A549 (cell line): ENCODE results near the gene MOCS1.

DNA sequence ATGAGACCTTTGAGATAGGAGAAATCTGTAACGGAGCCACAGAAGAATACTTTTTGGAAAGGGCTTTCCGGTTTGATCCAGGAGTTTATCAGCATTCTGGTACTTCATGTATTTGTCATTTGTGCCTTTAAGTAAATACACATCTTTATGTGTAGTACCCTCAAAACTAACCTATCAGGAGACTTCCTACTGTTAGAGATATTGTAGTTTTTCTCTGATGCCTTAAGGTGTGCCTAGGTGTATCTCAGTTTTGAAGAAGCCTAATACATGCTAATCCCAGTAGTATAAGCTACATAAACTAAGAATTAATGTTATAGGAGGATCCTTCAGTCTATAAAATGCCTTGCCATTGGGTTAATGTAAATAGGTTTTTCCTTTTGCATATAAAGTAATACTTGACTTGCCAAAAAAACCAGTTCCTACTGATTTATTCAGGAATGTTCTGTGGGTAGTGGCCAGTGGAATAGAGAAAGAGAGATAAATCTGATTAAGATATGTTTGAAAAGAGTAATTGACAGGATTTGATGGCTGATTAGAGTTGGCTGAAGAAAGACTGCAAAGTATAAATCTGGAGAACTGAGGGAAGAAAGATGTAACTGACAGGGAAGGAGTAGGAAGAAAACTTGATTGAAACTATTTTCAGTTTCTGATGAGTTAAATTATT is 273.4 kb downstream of the ZFAND3 start:
- PRO-cap = no peak
CAGE:
- cytosol, long polyA plus RNA = no peak
- long polyA plus RNA = no peak
- nucleus, long polyA plus RNA = no peak

GRCh38 chr6:38172741-38173161 is 353.2 kb downstream of the ZFAND3 start:
- PRO-cap = no peak
CAGE:
- cytosol, long polyA plus RNA = no peak
- long polyA plus RNA = no peak
- nucleus, long polyA plus RNA = no peak

- PRO-cap = no peak
CAGE:
- cytosol, long polyA plus RNA = no peak
- long polyA plus RNA = no peak
- nucleus, long polyA plus RNA = no peak
These were observed 377.8 kb downstream of the BTBD9 start for GRCh38 chr6:38261901-38262375.

GRCh38 chr6:38571961-38572524 is 67.7 kb downstream of the BTBD9 start:
- PRO-cap = no peak
CAGE:
- cytosol, long polyA plus RNA = no peak
- long polyA plus RNA = no peak
- nucleus, long polyA plus RNA = no peak

DNA sequence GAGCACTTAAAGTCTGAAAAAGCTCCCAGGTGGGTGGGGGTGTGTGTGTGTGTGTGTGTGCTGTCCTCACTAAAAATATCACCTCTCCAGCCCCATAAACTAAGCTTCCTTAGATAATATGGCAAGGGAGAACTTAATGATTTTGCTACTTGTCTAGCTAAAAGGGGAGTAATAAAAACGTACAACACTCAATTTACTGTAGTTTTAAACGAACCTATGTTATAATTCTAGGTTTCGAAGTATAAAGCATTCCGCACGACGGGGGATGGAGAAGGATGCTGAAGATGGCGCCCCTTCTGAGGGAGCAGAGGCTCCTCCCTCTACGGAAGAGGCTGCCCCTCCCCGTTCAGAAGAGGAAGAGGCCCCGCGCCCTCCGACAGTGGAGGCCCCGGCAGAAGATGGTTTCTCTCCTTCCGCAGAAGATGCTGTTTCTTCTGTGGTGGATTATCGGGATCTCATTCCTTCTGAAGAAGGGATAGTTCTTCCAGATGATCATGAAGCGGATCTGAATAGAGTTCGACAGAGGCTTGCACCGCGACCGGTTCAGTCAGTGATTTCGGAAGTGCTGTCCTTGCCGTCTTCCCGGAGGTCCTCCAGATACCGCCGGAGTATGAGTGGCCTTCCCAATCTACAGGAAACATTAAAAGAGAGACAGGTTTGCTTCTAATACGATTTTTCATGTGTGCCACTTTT is 7.6 kb downstream of the DNAH8 start:
- PRO-cap = no peak
CAGE:
- cytosol, long polyA plus RNA = no peak
- long polyA plus RNA = no peak
- nucleus, long polyA plus RNA = no peak

DNA sequence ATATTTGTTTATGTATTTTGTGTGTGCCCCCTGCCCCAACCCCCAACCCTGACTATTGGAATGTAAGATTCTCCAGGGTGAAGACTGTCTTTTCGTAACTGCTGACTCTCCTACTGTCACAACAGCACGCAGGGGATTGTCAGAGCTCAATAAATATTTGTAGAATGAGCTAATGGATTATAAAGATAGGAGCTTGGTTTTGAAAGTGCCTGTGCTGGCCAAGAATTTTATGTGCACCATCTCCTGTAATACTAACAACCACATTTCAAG is 74.0 kb upstream of the GLP1R start:
- PRO-cap = no peak
CAGE:
- cytosol, long polyA plus RNA = no peak
- long polyA plus RNA = no peak
- nucleus, long polyA plus RNA = no peak

- PRO-cap = no peak
CAGE:
- cytosol, long polyA plus RNA = no peak
- long polyA plus RNA = no peak
- nucleus, long polyA plus RNA = no peak
These were observed 99.7 kb upstream of the KCNK16 start for GRCh38 chr6:39422083-39422697.

DNA sequence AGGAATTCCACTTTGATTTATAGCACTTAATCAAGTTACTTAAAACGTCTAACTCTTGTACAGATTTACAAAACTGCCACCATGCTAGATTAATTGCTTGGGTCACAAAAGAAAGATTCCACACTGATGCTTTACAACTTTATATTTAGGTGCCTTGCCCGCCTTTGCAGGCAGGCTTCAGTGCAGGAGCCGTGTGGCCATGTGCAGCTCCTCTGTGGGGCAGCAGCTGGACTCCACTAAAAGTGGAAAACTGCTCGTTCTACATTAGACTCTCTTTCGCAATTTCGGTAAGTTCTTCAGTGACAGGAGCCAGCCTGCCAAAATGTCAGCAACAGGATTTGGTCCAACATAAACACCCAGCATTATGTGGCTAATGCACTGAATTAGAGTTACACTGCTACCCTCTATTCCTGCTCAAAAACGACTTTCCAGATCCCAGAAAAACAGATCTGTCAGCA is 174.4 kb upstream of the KCNK16 start:
- PRO-cap = no peak
CAGE:
- cytosol, long polyA plus RNA = no peak
- long polyA plus RNA = no peak
- nucleus, long polyA plus RNA = no peak

DNA sequence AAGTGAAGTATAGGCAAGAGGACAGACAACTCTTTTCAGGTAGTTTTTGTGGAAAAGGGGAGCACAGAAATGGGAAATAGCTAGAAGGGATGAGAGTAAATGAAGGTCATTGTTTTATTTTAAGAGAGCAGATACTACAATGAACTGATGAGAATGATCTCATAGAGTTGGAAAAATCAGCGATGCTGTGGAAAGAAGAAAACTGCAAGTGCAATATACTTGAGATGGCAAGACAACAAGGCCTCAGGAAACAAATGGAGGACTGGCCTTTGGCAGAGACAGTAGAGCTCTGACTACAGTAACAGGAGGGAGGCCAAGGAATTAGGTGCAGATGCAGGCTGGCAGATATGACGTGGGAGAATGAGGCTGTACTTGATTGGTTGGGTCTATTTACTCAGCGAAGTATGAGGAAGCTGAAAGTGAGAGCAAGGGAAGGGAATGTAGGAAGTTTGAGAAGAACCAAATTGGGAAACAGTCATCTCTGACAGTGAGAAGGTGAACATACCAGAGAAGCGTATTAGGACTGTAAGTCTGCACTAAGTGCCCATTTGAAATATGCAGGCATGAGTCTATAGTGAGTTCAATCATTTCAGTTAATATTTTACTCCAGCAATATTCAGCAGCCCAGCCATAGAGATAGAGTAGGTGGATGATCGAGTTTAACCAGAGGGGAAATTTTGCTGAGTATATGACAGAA is 40.0 kb downstream of the KIF6 start:
- PRO-cap = no peak
CAGE:
- cytosol, long polyA plus RNA = no peak
- long polyA plus RNA = no peak
- nucleus, long polyA plus RNA = no peak

GRCh38 chr6:39818723-39819073 is 26.5 kb downstream of the DAAM2 start:
- PRO-cap = no peak
CAGE:
- cytosol, long polyA plus RNA = no peak
- long polyA plus RNA = no peak
- nucleus, long polyA plus RNA = no peak

- PRO-cap = no peak
CAGE:
- cytosol, long polyA plus RNA = no peak
- long polyA plus RNA = no peak
- nucleus, long polyA plus RNA = no peak
These were observed 31.1 kb downstream of the DAAM2 start for GRCh38 chr6:39823108-39823919.

DNA sequence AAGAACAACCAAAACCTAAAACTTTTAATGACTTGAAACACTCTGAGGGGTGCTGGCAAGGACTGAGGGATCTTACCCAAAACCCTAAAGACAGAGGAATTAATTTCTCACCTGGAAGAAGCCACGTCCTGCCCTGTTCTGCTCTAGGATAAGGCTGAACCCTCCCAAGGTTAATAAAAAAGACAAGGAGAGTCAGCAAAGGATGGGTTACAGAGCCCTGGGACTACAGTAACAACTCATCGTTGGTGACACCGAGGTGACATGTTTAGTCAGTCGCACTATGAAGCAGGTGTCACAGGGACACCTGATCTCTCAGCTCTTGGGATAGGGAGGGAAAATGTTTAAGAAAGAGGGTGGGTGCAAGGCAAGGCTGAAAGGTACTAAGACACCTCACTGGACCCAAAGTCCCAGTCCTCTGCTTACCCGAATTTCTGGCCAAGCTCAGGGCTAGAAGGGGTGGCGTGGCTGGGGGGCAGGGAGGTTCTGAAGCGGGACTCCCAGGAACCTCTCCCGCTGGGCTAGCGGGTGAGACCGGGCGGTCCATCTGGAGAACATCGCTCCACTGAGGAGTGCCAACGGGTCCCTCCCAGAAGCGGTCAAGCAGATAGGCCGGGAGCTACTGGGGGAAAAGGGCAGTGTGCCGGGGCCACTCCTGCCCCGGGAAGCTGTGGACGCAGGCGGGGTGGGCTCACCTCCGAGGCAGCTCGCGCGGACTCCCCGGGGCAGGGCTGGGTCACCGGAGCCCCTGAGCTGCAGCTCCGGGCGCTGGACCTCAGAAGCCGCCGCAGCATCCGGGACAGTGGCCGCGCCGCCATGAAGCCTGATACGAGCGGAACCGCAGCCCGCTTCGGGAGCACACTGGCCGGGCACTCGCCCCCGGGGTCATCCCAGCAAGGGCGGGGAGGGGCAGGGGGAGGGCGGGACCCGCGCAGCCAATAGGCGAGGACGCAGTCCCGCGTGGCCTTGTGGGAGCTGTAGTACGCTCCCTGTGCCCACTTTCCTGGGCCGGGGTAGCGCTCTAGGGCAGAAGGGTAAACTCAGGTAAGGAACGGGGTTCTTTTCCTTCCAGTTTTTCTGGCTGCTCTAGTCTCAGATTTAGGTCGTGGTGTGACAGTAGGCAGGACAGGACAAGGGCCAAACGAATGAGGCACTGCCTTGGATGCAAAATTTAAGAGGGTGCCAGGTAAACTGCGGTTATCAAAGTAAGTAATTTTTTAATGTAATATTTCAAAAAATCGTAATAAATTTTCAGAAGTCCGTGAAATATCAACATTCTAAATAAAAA is at the start of gene MOCS1:
TSS of gene MOCS1 (minus strand) at position 860 of the 1,285 bp plus-strand sequence.
- PRO-cap = bidirectional peak, plus-strand start at position 1,171 of the sequence, minus-strand start at position 816 of the sequence
CAGE:
- cytosol, long polyA plus RNA = no peak
- long polyA plus RNA = no peak
- nucleus, long polyA plus RNA = no peak

- PRO-cap = no peak
CAGE:
- cytosol, long polyA plus RNA = no peak
- long polyA plus RNA = no peak
- nucleus, long polyA plus RNA = no peak
These were observed 26.9 kb upstream of the MOCS1 start for GRCh38 chr6:39961042-39961690.

GRCh38 chr6:41038258-41038541 is 821 bp downstream of the UNC5CL start:
- PRO-cap = no peak
CAGE:
- cytosol, long polyA plus RNA = no peak
- long polyA plus RNA = no peak
- nucleus, long polyA plus RNA = no peak

DNA sequence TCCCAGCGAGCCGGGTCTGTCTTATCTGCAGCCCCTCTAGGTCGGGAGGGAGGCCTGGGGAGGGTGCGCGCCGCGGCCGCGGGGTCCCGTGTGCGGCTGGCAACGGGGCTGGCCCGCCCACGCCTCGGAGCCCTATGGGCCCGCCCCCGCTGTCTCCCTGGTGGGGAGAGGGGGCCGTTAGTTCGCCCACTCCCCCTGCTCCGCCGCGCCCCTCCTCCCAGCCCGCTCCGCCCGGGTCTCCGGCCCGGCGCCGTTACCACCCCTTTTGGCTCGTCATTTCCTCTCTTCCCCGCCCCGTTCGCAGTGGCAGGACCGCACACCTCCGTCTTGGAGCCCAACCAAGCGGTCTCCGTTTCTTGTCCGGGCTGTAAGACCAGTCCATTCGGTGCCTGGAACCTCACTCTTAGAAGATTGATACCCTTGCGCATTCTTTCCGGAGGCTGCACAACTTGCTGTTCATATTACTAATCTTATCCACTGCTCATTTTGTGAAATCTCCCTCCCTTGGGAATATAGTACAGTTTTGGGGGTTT is 870 bp downstream of the NFYA start:
- PRO-cap = unidirectional peak, minus-strand start at position 239 of the sequence
CAGE:
- cytosol, long polyA plus RNA = no peak
- long polyA plus RNA = no peak
- nucleus, long polyA plus RNA = no peak

DNA sequence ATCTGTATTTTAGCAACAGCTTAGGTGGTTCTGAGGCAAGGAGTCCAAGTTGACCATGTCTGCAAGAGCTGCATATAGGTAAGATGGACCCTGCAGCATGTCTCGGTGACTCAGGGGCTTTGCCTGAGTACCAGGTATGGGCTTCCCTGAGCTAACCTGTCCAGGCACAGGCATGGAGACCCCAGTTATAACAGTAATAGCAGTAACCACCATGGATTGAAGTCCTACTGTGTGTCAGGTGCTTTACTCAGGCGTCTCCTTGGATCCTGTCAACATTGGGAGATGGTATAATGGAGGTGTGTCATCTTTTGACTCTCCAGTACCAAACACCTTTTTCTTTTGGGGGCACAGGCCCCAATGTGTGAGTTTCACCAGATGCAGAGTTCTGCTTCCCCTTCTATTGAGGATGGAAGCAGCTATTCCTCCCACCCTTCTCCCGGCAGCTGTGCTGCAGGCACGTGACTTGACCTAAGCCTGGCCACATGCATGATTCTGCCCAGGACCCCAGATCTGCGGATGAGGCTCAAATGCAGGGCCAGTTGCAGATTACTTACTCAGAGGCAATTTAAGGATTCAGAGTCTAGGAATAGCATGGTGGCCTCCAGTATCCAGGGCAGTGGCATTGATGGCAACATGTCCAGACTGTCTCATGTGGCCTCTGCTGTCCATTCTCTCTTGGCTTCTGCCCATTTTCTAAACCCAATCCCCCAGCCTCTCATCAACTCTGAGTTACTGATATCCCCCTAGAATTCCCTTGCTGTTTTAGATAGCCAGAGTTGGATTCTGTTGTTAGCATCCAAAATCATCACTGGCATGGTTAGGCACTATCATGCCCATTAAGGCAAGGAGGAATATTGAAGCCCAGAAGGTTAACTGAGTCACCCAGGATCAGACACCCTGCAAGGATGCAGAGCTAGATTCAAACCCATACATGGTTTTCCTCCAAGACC is 13.6 kb downstream of the TREM1 start:
- PRO-cap = no peak
CAGE:
- cytosol, long polyA plus RNA = no peak
- long polyA plus RNA = no peak
- nucleus, long polyA plus RNA = no peak

DNA sequence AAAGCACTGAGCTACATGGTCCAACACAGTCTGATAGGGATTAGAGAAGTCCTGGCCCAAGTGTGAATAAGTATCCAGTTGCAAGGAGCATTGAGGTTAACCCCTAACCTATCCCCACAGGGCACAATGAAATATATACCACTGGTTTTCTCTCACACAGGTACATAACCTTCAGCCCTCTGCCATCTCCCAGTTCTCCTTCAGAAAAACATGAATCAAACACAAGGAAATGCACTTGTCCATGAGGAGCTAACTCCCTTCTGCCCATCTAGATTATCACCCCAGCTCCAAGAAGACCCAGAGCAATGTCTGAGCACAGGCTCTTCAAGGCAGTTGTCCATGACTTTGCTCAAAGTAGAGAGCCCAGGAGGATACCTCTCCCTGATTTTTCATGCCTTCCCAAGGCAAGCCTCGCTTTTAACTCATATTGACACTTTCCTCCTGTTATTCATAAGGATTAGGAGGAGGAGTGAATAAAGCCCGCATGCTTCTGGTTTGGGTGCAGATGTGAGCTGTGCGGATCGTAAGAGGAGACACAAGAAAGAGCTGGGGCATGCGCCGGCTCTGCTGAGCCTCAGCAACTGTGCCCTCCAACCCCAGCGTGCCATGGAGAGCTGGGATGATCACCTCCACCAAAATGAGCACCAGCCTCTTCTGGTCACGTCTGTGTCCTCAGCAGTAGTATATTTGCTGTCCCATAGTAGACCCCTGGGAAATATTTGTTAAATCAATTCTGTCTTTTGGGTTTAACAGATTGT is 806 bp downstream of the TREM1 start:
- PRO-cap = no peak
CAGE:
- cytosol, long polyA plus RNA = no peak
- long polyA plus RNA = no peak
- nucleus, long polyA plus RNA = no peak

DNA sequence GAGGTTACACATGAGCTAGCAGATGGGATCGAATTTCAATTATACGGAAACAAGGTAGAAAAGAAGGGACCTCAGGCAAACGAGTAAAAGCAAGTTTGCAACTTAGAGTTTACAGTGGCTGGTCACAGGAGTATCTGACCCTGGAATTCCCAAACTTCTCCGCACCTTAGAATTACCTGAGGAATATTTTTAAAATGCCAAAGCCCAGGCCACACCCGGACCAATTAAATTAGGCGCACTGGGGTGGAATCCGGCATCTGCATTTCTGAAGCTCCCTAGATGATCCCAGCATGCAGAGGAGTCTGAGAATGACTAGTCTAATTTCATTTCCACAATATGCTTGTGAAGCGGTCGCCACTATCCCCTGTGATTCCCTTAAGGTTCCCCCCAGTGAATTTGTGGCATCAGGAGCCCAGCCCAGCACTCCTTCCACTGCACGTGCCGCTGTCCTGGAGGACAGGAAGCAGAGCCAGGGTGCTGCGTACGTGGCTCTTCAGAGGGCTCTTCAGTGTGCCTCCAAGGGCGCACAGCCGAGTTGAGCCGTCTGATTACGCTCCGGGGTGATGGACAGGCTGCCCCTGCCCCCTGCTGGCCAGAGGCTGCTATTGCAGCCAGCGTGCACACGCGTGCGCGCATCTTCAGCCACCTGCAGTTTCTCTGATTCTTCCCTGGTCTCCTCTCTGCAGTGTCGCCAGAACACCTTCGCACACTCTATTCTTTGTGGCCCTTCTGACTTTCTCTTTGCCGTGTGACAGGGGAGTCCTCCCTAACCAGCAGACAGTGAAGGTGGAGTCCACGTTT is 16.8 kb upstream of the NCR2 start:
- PRO-cap = no peak
CAGE:
- cytosol, long polyA plus RNA = no peak
- long polyA plus RNA = no peak
- nucleus, long polyA plus RNA = no peak

DNA sequence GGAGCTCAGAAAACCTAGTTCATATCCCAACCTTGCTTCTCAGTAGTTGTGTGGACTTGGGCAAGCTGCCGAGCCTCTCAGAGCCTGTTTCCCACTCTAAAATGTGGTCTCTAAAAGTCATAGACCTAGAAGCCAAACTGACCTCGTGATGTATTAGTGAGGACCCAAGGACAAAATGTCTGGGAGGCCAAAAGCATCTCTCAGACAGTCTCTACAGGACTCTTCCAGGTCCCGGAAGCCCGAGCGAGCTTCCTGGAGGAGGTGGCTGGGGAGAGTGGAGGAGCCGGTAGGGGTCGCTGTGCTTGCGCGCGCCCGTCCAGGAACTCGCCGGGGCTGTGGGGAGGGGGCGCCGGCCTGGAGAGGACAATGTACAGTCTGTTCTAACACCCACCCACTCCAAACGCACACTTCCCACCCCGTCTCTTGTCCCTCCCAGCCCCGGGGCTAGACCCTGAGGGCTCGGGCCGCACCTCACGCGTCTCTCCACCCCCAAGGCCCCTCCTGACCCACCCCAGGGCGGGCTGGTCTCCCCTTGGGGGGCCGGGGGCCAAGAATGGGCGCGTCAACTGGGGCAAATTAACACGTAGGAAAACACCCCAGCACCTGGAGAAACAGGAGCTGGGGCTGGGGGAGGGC is 103.4 kb upstream of the FOXP4 start:
- PRO-cap = no peak
CAGE:
- cytosol, long polyA plus RNA = no peak
- long polyA plus RNA = no peak
- nucleus, long polyA plus RNA = no peak

DNA sequence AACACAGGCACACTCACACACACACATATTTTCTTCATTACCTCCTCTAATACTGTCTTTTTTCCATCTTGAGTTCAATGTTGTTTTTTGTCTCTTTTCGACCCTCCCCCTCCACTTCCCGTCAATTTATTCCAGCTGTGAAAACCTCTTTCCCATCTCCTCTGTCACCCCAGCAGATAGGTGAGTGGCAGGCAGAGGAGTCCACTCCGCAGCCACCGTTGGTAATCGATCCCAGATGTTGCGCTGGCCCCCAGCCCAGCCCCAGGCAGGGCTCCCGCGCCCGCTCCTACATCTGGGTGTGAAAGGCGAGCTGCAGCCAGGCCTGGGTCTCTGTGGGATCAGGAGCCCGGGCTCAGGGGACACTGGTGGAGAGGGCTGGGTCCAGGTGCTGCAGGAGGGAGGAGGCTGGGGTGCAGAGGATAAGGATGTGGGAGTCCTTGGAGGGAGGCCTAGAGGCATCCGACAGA is 56.7 kb upstream of the FOXP4 start:
- PRO-cap = no peak
CAGE:
- cytosol, long polyA plus RNA = no peak
- long polyA plus RNA = no peak
- nucleus, long polyA plus RNA = no peak